Monocyte (primary cell): ENCODE data around the genes FKBP5 and PNPLA1.

- PRO-cap, 2 experiments = no peak in any of the 2 experiments
These were observed 56.5 kb upstream of the TULP1 start for GRCh38 chr6:35568939-35569765.

GRCh38 chr6:35582297-35583150 lies 69.8 kb upstream of the TULP1 start:
- PRO-cap, 2 experiments = no peak in any of the 2 experiments

DNA sequence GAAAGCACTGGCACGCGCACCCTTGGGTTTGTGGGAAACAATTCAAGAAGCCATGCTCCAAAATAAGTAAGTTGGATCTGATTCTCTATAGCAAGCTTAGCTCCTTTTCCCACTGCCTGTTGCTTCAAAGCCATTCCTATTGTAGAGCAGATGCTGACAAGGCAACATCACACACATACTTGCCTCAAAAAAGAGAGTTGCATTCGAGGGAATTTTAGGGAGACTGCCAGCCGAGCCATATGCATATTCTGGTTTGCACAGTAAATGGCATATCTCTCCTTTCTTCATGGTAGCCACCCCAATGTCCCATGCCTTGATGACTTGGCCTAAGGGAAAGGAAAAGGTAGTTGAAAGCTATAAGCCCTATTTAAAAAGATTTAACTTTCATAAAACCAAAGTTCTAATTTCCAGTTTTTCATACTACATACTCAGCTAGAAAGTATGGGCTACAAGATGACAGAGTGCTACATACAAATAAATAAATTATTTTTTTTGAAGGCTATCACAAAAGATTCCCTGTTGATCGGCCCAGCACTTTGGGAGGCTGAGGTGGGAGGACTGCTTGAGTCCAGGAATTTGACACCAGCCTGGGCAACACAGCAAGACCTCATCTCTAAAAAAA lies 68.7 kb downstream of the FKBP5 start:
- PRO-cap, 2 experiments = no peak in any of the 2 experiments

DNA sequence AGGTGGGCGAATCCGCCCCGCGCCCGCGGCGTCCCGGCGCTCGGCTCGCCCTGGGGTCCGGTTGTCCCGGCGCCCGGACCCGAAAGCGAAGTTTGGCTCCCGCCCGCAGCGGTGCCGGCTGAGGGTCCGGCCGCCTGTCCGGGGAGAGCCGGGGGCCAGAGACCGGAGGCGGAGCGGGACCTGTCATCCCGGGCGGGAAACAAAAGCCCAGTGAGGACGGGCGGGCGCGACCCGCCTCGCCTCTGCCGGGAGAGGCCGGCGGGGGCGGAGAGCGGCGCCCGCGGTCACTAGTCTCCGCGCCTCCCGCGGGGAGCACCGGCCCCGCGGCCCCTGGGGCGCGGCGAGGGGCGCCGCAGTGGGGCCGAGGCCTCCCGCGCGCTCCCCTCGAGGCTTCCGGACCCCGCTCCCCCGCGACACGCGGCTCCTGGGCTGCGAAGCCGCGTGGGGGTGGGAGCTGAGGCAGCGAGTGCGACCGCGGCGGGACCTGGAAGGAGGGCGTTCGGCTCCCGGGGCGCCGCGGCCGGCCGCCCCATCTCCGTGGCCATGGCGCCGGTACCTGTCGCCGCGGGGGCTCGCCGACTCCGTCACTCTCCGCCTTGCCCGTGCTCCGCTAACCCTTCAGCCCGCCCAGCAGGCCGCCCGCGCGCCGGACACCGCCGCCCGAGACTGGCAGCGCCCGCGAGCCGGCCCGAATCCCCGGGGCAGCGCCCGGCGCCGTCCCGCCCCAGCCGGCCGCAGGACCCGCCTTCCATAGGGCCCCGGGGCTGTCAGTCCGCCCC lies at the start of gene FKBP5:
Gene FKBP5 (minus strand): TSS at position 668 of the 779 bp plus-strand sequence.
- PRO-cap, 2 experiments = peak in 2 of 2 experiments; most common plus-strand start position 462 of the sequence (in 1); most common minus-strand start position 668 of the sequence (in 2)

GRCh38 chr6:35690997-35691686 lies 2.4 kb upstream of the FKBP5 start:
- PRO-cap, 2 experiments = peak in 2 of 2 experiments; most common plus-strand start chr6:35691315 (in 2)

DNA sequence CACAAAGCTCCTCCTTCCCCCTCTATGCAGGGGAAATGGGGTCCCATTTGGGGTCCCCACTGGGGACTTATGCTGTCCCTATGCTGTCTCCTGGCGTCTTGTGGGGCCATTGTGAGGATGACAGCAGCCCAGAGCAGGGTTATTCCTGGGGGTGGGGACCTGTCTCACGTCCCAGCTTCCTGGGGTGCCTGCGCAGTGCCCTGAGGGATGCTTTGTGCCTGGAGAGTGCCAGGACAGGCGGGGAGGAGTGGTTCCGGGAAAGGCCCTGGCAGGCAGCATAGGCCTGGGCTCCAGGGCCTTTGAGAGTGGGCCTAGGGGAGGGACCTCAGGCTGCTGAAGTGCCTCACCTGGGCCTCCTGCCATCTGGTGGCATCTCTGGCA lies 8.0 kb upstream of the ARMC12 start:
- PRO-cap, 2 experiments = no peak in any of the 2 experiments

DNA sequence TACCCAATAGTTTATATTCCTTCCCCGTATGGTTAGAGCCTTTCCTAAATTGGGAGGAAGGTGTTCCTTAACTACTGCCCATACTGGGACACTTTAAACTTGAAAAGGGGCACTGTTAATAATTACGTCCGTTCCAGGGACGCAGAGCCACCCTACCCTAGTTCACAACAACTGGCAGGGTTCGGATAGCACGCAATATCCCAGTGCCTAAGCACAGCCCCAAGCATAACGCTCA lies 5.8 kb upstream of the ARMC12 start:
- PRO-cap, 2 experiments = peak in 2 of 2 experiments; most common minus-strand start position 173 of the sequence (in 2)

DNA sequence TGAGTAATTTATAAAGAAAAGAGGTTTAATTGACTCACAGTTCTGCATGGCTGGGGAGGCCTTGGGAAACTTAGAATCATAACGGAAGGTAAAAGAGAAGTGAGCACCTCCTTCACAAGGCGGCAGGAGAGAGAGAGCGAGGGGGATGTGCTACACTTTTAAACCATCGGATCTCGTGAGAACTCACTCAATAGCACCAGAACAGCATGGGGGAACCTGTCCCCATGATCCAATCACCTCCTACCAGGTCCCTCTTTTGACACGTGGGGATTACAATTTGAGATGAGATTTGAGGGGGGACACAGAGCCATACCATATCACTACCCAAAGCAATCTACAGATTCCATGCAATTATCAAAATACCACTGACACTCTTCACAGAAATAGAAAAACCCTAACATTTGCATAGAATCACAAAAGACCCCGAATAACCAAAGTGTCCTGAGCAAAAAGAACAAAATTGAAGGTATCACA lies 16.1 kb upstream of the CLPSL2 start:
- PRO-cap, 2 experiments = no peak in any of the 2 experiments

DNA sequence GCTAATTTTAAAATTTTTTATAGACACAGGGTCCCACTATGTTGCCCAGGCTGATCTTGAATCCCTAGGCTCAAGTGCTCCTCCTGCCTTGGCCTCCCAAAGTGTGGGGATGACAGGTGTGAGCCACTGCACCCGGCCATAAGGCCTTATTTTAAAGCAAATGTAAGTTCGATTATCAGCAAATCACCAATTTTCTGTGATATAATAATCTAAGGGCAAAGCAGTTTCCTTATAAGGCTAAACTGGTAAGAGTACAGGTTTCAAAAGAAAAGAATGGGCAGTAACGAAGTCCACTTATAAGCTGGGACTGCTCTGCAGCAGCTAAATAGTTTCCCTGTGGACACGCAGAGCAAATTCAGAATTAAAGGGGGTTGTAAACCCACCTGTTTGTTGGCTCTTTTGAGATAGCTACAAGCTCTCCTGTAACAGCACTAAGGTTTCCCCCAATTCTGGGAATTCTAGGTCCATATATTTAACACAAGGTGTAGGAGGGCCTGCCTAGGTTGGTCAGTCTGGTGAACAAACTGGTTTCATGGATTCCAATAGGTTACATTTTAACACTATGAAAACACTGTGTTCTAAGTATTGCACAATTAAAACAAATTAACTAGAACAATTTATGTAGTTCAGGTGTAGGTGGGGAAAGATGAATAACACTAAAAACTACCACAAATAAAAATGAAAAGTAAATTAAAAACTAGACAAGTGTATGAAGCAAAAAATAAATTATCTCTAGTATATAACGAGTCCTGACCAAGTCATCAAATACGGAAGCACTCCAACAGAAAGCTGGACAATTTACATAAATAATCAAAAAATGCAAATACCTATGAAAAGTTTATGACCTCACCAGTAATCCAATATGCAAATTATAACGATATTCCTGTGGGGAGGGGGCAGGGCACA lies 26.4 kb downstream of the LHFPL5 start:
- PRO-cap, 2 experiments = no peak in any of the 2 experiments

GRCh38 chr6:35973634-35974156 lies 50.7 kb downstream of the SLC26A8 start:
- PRO-cap, 2 experiments = no peak in any of the 2 experiments

- PRO-cap, 2 experiments = no peak in any of the 2 experiments
These were observed 40.2 kb downstream of the MAPK14 start for GRCh38 chr6:36067699-36068414.

- PRO-cap, 2 experiments = no peak in any of the 2 experiments
These were observed 6.5 kb upstream of the MAPK13 start for GRCh38 chr6:36123532-36124451.

DNA sequence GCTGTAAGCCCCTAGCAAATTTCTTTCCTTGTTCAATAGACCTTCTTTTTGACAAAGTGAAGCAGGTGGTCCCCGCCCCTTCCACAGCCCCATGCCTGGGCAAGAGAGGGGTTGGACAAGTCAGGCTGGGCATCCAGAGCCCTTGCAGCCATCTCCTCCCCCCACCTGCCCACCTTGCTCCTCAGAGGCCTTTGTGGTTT lies 1.6 kb upstream of the MAPK13 start:
- PRO-cap, 2 experiments = peak in 1 of 2 experiments; most common plus-strand start position 57 of the sequence (in 1)

DNA sequence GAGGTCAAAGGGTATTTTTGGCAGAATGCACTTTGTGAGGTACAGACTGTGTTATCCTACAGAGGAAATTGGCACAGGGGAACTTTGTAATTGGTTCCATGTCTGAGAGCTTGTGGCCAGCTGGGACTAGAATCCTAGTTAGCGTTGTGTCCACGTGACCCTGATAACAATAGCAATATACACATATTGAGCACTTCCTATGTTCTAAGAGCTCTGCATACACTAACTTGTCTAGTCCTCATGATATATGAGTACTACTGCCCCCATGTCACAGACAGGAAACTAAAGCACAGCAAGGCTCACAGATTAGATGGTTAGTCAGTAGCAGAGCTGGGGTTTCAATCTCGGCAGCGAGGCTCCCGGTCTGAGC lies 1.3 kb downstream of the MAPK13 start:
- PRO-cap, 2 experiments = no peak in any of the 2 experiments

DNA sequence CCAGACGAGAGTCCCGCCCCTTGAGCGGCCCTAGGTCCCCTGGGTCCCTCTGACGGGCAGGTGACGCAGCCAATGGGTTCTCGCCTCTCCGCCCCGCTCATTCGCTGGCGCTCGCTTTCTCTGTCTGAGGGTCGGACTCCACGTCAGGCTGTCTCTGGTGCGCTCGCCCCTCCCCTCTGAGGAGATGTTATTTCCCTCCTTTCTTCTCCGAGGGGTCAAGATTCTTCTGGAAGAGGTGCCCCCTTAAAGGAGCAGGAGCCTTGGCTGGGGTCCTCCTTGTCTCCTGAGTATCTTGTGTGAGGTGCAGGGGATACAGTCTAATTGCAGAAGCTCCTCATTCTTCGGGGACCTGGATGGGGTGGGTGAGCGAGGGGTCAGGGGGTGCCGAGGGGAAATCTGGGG lies 720 bp downstream of the BRPF3 start:
- PRO-cap, 2 experiments = peak in 1 of 2 experiments; most common plus-strand start position 134 of the sequence (in 1)

- PRO-cap, 2 experiments = no peak in any of the 2 experiments
These were observed 7.9 kb downstream of the BRPF3 start for GRCh38 chr6:36204291-36205063.

DNA sequence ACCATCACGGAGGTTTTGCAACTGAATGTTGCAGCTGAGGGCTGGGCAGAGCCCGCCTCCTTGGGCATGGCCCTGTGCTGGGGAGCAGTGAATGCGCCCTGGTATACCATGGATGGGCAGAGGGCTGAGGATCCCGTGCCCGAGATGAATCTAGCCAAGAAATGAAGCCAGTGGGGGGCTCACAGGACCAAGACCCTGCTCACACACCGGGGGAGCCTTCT lies at the start of gene PNPLA1:
Gene PNPLA1 (plus strand): TSS at position 63 of the 221 bp plus-strand sequence.
- PRO-cap, 2 experiments = no peak in any of the 2 experiments

DNA sequence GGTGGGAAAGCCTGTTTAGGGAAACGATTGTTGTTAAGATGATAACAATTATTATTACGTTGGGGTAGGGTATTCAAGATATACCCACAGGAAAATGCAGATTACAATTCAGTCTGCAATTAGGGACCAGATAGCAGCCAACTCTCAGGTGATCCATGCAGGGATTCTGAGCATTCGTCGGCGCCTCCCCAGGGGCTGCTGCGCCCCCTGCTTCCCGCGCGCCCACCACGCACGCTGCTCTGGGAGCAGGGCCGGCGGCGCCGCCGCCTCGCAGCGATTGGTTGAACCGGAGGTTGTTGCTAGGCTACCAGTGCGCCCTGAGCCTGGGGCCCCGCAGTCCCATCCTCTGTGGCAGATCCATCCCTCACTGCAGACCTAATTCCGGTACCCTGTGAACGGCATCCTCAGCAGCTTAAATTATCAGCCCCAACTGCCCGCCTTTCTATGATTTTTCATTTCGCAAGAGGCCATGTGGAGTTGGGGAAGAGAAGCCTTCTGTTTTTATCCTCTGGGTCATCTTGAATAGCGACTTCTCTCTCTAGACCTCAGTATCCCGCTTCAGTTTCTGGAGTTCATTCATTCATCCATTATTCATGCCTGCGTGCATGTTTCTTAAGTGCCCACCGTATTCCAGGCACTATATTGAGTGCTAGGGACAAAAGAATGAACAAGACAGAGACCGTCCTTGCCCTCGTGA lies 15.3 kb downstream of the PNPLA1 start:
- PRO-cap, 2 experiments = no peak in any of the 2 experiments

DNA sequence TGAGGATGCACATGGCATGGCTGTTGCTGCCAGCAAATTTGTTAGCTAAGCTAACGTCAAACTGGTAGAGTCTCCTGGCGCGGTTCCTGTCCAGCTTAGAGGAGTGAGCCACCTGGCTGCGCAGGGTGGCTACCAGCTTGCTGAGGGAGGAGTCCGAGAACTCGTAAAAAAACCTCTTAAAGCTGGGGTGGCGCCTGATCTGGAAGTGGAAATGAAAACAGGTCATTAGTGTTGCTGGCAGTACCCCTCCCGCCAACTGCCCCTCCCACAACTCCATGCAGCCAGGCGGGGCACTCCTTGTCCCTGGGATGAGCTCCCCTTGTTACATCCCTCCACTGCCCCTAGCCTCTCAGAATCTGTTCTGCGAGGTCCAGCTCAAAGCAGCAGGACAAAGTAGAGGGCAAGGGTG lies 17.3 kb downstream of the BNIP5 start:
- PRO-cap, 2 experiments = no peak in any of the 2 experiments

GRCh38 chr6:36360510-36360951 lies 23.8 kb upstream of the BNIP5 start:
- PRO-cap, 2 experiments = no peak in any of the 2 experiments